Cardiac septum (tissue), 1 donor: ENCODE measurements around the gene VCX3A.

DNA sequence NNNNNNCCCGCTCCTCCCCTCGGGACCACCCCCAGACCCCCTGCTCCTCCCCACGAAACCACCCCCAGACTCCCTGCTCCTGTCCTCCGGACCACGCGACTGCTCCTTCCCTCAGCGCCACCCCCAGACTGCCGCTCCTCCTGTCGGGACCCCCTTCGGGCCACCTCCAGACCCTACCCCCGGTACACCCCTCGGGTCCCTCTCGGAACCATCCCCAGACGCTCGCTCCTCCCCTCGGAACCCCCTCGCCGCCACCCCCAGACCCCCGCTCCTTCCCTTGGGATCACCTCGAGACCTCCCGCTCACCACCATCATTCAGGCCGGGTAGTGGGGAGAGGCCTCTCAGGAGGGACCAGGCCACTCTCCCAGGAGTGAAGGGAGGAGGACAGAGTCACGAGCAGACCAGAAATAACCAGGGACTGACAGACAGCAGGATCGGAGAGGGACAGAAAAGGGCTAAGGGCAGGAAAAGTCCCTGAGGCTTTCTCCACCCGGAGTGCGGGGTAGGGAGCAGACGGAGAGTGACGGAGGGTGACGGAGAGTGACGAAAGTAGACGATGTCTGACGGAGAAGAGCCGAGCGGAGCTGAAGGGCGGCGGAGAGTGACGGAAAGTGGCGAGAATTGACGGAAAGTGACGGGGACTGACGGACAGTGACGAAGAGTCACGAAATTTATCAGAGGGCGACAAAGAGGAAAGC, 54.7 kb upstream of the PLCXD1 start:
- PRO-cap, result no peak

DNA sequence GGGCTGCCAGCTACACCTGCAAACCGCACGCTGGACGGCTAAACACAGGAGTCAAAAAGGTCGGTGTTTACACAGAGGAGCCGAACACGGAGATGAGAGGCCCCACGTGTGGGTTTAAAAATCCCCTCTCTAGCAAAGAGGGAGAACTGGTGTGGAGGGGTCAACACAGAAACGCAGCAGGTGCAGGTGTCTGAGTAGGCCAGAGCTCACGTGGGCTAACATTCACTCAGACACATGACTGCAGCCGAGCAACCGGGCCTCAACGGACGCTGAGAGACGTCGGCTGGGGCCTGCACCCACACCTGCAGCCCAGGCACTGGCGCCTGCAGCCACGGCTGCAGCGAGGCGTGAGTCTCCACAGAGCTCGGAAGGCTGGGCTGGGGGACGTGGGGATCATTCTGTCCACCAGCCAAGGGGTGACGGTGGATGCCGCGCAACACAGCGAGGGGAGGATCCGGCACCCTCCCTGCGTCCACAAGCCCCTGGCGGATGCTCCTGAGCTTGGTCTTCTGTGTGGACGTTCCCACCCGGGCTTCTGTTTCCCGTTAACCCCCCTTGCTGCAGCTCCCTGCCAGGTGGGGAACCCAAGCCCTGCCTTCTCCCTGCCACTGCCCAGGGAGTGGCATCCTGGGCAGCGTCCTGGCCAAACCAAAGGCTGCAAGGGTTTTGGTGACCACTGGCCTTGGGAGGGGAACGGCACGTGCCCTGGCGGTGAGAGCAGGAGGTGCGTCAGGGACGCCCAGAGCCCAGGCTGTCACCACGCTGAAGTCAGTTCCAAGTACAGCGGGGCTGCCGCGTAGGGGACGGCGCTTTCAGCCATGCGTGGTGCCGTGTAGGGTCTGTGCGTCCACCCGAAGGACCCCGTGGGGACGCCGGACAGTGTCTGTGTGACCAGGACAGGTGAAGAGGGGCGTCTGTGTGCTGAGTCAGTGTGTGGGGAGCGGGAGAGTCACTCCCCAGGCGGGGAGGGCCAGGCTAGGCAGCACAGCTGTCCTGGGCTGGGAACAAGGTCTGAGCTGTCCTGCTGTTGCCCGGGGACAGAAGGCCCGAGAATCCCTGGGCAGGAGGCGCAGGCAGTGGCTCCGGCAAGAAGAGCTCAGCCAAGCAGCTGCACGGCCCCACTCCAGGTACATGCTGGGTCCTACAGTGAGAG, 16.3 kb downstream of the PPP2R3B start:
- PRO-cap, result bidirectional peak, plus-strand start at position 777 of the sequence, minus-strand start at position 641 of the sequence

DNA sequence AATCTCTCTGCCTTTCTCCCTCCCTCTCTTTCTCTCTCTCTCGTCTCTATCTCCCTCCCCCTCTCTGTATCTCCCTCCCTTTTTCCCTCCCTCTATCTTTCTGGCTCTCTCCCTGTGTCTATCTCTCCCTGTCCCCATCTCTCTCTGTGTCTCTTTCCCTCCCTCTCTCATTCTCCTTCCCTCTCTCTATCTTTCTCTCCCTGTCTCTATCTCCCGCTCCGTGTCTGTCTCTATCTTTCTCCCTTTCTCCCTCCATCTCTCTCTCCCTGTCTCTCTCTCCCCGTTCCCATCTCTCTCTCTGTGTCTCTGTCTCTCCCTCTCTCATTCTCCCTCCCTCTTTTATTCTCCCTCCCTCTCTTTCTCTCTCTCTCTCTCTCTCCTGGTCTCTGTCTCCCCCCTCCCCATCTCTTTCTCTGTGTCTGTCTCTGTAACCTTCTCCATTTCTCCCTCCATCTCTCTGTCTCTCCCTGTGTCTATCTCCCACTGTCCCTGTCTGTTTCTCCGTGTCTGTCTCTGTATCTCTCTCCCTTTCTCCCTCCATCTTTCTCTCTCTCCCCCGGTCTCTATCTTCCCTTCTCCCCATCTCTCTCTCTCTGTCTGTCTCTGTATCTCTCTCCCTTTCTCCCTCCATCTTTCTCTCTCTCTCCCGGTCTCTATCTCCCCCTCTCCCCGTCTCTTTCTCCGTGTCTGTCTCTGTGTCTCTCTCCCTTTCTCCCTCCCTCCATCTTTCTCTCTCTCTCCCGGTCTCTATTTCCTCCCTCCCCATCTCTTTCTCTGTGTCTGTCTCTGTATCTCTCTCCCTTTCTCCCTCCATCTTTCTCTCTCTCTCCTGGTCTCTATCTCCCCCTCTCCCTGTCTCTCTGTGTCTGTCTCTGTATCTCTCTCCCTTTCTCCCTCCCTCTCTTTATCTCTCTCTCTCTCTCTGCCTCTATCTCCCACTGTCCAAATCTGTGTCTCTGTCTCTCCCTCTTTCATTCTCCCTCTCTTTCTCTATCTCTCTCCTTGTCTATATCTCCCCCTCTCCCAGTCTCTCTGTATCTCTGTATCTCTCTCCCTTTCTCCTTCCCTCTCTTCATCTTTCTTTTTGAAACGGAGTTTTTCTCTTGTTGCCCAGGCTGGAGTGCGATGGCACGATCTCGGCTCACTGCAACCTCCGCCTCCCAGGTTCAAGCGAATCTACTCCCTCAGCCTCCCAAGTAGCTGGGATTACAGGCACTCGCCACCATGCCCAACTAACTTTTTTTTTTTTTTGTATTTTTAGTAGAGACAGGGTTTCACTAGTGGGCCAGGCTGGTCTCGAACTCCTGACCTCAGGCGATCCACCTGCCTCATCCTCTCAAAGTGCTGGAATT, 23.3 kb downstream of the IL3RA start:
- PRO-cap, result no peak

DNA sequence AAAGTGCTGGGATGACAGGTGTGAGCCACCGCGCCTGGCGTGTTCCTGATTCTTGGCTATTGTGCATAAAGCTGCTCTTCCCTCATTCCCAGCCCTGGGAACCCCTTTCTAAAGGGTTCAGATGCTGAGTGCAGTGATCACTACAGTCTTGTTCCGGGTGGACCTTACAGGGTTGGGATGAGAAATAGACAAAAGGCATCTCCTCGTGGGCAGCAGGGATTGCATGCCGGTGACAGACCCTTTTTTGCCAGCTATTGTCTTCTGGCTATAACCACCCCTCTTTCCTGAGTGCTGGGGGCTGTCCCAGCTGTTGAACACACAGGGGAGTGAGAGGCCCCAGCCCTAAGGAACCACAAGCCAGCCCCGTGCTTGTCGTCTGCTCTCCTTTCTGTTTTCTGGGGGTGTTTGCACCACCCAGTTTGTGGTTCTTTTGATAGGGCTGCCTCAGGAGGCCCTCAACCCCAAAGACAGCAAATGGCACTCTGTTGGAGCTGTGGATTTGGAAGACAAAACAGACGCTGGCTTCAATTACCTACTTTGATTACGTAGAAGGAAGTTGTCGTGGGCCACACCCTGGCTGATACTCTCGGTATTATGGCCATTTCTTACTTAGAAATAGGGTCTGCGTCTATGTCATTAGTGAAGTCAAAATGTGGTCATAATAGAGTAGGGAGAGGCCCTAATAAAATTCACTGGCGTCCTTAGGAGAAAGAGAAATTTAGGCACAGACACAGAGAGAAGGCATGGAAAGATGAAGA, 19.0 kb upstream of the ASMTL start:
- PRO-cap, result no peak

- PRO-cap, result no peak
These were observed 5.7 kb downstream of the P2RY8 start for GRCh38 chrX:1530828-1532057.

- PRO-cap, result unidirectional peak, minus-strand start at chrX:1592707; unidirectional peak, minus-strand start at chrX:1592729
These were observed 1.1 kb downstream of the AKAP17A start for GRCh38 chrX:1592279-1593196.

- PRO-cap, result no peak
These were observed 324.9 kb downstream of the DHRSX start for GRCh38 chrX:2175755-2176441.

DNA sequence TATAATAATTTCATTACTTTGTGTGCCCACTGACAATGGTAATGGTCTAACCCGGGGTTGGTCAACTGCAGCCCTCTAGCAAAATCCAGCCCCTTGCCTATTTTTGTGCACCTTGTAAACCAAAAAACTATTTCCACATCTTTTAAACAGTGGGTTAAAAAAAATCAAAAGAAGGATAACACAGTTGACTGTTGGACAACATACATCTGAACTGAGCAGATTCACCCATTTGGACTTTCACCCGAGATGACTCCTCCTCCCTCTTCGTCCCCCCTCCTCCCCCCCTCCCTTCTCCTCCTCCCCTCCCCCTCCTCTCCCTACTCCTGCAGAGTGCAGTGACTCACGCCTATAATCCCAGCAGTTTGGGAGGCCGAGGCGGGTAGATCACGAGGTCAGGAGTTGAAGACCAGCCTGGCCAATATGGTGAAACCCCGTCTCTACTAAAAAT, 181.8 kb downstream of the DHRSX start:
- PRO-cap, result no peak

DNA sequence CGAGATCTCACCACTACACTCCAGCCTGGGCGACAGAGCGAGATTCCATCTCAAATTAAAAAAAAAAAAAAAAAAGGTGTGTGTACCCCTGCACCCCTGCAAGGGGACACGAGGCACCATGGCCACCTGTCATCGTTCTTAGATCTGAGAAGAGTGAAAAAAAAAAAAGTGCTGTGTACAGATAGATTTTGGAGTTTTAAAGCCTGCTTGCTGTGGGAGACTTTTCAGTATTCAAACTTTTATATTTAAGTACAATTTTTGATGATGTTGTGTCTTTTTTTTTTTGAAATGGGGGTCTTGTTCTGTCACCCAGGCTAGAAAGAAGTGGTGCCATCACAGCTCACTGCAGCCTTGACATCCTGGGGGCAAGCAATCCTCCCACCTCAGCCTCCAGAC, 93.0 kb upstream of the DHRSX start:
- PRO-cap, result no peak

DNA sequence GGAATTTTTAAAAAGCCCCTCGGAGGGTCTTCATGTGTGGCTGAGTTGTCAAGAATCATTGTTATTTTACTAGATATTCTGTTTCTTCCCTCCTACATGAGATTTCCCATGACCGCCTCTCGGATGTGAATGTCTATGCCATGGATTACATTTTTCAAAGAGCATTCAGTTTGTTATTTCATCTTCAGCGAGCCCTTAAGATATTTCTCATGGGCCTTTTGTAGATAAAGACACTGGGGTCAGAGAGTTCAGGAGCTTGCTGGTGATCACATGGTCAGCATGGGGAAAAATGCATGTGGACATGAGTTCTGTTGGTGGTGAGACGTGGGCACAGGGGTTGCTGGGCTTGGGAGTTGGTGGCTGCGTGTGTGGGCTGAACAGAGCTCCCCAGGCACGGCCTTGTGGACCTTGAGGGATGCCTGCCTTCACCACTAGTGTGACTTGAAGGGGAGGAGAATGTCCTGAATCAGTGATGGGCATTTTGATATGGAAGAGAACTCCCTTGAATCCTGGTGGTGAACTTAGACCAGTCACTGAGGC, 8.7 kb downstream of the CD99 start:
- PRO-cap, result no peak

DNA sequence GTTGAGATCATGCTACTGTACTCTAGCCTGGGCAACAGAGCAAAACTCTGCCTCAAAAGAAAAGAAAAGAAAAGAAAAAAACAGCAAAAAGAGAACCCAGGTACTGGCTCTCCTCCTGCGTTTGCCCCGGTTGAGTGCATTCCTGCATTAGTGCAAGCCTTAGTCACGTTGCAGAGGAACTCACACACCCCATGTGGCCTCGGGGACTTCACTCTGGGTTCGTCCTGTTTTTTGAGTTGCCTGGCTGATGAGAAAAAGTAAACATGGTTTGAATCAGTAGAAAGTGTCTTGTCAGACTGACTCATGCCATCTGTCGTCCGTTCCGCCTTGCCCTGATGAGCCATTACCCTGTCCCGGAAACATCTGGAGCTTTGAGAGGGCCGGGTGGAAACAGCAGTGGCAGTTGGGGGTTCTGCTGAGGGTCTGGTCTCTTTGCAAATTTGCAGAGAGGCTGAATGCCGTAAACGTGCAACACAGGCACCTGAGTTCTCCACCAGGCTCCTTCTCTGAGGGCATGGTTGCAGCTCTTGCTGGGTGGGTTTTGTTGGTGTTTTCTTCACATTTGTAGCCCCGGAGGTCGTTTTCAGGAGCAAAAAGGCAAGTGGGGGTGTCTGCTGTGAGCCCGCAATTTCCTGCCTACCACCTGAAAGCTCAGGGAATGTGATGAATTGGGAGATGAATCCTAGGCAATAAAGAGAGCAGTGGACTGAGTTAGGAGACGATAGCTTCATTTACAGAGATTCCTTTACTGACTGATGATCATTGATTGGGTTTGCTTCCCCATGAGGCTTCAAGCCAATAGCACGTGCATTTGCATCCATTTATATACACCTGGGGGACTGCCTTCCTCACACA, 16.4 kb downstream of the CD99 start:
- PRO-cap, result no peak

DNA sequence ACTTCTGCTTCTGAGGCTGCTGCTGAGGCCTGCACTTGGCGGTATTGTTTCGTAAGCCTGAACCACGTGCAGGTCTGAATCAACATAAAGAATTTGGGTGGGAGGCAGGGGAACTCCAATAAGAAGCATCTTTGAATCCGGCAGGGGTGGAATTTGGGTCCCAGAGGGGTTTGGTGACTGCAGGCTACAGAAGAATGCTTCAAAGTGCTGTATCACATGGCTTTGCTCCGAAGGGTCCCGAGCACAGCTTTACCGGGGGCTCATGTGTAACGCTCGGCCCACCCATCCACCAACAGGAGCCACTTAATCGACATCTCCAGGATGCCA, 15.2 kb downstream of the XG start:
- PRO-cap, result no peak

- PRO-cap, result no peak
These were observed 31.4 kb downstream of the ARSD start for GRCh38 chrX:2897291-2898641.

DNA sequence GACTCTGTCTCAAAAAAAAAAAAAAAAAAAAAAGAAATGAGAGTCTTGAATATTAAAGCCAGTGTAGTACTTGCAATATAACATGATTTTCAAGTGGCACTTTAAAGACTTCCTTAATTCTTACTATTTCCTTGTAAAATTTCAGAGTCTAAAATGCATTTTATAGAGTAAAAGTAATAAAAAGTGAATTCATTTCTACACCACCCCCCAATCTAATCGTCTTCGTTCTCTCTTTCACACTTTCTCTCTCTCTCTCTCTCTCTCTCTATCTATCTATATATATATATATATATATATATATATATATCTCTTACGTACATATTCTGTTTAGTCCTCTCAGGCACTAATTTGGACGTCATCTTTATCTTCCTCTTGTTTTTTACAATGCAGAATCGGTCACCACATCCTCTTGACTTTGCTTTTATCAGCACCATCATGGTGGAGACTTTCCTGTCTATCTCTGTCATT, 30.1 kb upstream of the PRKX start:
- PRO-cap, result no peak

DNA sequence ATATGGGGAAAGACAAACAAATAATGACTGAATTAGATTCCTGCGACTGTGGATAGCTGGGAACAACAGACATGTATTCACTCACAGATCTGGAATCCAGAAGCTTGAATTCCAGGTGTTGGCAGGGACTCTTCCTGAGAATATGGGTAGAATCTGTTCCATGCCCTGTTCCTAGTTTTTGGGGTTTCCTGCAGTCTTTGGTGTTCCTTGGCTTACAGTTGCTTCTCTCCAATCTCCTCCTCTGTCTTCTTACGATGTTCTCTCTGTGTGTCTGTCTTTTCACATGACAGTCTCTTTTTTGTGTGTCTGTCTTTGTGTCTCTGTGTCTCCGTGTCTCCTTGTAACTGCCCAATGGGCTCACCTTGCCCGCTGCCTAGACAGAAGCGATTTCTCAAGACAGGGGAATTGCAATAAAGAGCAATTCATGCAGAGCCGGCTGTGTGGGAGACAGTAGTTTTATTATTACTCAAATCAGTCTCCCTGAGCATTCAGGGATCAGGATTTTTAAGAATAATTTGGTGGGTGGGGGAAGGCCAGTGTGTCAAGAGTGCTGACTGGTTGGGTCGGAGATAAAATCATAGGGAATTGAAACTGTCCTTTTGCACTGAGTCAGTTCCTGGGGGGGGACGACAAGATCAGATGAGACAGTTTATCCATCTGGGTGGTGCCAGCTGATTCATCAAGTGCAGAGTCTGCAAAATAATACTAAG, 502.7 kb downstream of the NLGN4X start:
- PRO-cap, result no peak

DNA sequence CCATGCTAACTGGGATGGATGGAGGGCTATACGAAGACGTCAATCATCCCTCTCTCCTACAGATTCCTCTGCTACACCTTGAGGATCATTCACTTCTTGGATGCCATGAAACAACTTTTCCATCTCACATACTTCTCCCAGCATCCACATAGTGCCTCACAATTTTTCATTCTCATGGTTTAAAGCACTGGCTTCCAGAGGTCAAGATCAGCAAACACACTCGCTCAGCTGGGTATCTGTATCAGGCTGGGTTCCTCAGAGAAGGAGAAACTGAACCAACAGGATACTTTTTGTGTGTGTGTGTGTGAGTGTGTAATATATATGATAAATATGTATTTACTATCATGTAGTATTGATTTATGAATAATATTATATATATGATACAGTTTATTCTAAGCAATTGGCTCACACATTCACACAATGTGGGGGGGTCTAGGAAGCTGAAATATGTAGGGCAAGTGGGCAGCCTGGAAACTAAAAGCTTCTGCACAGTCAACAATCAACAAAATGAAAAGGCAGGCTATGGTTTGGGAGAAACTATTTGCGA, at the start of gene VCX3A:
Gene VCX3A (minus strand): TSS at position 150 of the 547 bp plus-strand sequence.
- PRO-cap, result no peak

DNA sequence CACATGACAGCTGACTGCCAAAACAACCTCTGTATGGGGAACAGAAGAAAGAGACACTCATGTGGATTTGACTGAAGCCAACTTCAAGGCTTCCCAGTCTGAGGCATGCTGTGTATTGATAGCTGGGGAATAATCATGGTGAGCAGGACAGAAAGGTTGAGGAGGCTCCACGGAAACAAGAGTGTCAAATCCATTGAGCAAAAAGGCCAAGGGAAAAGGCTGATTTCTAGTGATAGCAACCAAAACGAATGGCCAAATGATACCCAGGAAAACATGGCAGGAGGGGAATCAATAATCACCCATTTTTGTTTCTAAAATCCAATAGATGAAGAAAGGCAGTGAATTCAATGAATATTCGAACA, 74.1 kb upstream of the VCX3A start:
- PRO-cap, result no peak

DNA sequence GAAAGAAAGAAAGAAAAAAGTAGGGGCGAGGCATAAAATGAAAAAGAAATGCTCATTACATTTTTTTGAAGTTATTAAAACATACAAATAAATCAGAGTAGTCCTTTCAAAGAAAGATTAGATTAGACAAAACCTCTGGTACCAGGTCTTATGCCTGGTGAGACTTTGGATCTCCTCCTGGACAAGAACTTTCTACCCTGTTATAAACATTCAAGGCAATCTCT, 11.7 kb upstream of the VCX start:
- PRO-cap, result no peak

GRCh38 chrX:8784329-8784782, 16.8 kb downstream of the FAM9A start:
- PRO-cap, result no peak

GRCh38 chrX:9148692-9149478, 115.0 kb upstream of the FAM9B start:
- PRO-cap, result no peak